Iris pigment epithelial cell (primary cell): ENCODE measurements around the genes COA4, GDPD5 and MOGAT2.

- RRBS: no CpG with 5 or more reads among the region's 55 CpGs
Measured at GRCh38 chr11:73876240-73877158, at the start of gene COA4. Gene COA4 (minus strand): TSS chr11:73876846.

GRCh38 chr11:74020418-74021203 lies 11.7 kb upstream of the UCP3 start:
- RRBS: no CpG with 5 or more reads among the region's 6 CpGs

- RRBS: no CpG with 5 or more reads among the region's 7 CpGs
Measured at GRCh38 chr11:74138354-74139225, 32.2 kb downstream of the C2CD3 start.

DNA sequence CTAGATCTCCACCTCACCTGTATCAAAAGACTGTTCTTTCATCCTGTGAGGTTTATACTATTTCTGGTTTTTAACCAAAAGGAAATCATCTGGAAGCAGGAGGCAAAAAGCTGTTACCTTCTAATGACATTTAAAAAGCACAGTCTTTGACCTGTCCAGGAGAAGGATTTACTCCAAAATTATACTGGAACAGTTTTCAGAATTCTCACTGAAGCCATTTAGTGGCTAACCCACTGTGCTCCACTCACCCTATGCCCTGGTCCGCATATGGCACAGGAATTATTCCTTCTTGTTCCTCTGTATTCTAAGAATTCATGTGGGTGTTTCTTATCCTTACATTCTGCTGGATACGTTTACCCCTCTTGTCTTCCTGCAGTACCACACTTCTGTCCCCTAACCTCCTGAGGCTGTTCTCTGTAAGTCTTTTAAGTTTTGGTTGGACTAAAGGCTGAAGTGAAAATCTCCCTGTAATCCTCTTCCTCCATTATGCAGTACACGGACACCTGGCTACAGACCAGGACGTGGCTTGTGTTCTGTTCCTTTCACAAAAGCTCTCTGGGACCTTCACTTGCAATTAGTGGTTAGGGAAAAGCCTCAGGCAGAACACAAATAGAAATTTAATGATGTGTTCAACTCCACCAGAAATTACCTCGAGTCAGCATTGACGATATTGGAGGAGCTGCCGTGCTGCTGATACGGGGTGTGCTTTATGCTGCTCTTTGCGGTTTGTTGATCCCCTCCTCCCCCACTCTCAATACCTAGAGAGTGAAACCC lies 48.7 kb downstream of the POLD3 start:
- RRBS: no CpG with 5 or more reads among the region's 9 CpGs

DNA sequence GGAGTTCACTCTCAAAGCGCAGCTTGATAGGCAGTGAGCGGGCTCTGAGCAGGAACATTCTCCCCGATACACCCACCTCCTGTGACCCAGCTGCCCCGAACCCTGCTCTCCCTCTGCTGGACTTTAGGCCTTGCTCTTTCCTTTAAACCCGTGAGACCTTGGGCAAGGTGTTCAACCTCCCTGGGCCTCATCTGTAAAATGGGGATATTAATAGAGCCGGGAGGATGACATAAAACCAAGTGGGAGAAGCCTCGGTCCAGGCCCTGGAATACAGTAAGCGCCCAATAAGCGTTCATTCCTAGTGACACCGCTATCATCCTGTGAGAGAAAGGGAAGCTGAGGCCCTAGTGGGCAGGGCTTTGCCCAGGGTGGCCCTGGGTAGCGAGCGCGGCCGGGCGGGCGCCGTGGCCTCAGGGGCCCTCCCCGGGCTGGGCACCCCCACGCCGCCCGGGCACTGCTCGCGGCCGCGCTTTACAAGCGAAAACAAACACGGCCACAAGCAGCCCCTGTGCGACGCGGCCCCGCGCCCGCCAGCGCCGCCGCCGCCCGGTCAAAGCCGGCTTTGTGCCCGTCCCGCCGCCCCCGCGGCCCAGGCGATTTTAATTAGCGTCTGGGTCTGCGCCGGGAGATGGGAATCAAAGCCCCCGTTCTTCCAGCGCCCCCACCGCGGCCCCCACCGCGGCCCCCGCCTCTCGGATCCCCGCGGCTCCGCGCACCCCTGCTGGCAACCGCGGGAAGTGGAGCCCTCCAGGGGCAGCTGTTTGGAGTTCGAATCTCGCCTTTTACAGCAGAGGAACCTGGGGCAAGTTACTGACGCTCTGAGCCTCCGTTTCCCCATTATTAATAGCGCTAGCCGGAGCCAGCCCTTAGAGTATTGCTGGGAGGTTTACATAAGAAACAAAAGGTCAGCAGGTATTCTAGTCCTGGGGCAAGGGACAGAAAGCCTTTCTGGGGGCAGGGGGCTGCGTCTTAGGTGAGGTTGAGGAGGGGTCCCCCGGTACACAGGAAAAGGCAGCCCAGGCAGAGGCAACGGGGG lies 47.9 kb downstream of the CHRDL2 start:
- RRBS: 3% methylated on average over 27 of the region's 71 CpGs

DNA sequence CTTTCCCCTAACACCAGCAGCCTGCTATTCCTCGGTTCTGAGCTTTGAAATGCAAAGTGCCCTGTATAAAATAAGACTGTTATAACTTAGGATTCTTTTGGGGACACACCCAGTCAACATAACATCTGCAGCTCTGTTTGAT lies 1.4 kb downstream of the RNF169 start:
- RRBS: no CpG with 5 or more reads among the region's 1 CpG

DNA sequence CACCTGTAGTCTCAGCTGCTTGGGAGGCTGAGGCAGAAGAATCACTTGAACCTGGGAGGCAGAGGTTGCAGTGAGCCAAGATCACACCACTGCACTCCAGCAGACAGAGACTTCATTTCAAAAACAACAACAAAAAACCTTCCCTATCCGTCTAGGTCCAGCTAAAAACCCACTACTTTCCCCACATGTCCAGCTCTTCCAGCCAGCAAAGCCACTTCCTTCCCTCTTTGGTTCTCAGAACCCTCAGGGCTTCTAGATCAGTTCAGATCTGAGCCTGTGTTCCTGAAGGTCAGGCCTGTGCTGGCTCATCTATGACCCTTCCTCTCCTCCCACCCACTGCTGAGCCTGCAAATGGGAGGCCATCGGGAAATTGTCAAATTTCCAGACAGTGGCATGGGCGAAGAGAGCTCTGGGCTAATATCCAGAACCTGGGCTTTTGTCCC lies 37.7 kb downstream of the SLCO2B1 start:
- RRBS: no CpG with 5 or more reads among the region's 3 CpGs

DNA sequence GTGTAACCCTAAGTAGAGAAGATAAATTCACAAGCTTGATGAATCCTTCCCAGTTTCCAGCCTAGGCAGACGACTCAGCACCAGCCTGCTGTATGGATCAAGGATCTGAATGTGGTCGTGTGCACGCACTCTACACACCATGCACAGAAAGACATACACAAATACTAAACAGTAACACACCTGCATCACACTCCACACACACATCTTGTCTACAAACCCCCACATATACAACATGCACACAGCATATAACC lies 45.9 kb downstream of the ARRB1 start:
- RRBS: no CpG with 5 or more reads among the region's 3 CpGs

DNA sequence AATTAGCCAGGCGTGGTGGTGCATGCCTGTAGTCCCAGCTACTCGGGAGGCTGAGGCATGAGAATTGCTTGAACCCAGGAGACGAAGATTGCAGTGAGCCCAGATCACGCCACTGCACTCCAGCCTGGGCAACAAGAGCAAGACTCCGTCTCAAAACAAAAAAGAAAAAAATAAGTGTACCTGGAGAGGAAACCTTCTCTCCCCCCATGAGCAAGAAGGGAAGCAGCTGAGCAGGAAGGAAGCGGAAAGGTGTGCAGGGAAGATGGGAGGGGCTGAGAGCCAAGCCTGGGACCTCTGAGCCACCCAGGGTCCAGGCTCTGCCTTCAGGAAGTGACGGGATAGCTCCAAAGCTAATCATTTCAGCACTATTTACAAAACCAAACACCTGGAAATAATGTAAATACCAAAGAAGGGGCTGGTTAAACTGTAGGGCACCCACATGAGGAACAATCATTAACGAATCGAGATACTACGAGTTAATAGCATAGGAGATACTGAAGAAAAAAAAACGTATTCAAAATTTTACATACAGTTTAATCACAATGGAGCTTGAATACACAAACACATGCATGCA lies 27.9 kb downstream of the ARRB1 start:
- RRBS: no CpG with 5 or more reads among the region's 11 CpGs

DNA sequence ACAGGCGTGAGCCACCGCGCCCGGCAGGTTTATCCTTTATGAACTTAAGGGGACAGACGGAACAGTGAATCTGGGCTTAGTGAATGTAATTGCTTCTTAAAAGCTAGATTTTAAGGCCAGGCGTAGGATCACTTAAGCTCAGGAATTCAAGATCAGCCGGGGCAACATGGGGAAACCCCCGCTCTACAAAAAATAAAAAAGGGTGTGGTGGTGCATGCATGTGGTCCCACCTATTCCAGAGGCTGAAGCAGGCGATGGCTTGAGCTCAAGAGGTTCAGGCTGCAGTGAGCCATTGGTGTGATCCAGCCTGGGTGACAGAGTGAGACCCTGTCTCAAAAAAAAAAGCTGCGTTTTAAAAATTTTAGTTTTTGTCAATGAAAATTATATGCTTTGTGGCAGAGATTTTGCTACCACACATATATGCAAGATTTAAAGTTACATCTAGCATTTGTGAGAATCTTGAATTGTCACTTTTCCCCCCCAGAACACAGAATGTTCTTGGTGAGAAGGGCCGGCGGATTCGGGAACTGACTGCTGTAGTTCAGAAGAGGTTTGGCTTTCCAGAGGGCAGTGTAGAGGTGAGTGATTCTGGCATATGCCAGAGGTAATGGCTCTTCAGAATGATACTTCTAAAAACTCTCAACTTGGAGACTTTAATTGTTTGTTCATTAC lies 2.0 kb downstream of the RPS3 start:
- RRBS: no CpG with 5 or more reads among the region's 13 CpGs

GRCh38 chr11:75525306-75526629 lies at the start of gene GDPD5:
Gene GDPD5 (minus strand): TSS chr11:75525941.
- RRBS: 2% methylated on average over 65 of the region's 140 CpGs

GRCh38 chr11:75562422-75563126 lies 521 bp downstream of the SERPINH1 start:
- RRBS: 0% methylated on average over 1 of the region's 23 CpGs

DNA sequence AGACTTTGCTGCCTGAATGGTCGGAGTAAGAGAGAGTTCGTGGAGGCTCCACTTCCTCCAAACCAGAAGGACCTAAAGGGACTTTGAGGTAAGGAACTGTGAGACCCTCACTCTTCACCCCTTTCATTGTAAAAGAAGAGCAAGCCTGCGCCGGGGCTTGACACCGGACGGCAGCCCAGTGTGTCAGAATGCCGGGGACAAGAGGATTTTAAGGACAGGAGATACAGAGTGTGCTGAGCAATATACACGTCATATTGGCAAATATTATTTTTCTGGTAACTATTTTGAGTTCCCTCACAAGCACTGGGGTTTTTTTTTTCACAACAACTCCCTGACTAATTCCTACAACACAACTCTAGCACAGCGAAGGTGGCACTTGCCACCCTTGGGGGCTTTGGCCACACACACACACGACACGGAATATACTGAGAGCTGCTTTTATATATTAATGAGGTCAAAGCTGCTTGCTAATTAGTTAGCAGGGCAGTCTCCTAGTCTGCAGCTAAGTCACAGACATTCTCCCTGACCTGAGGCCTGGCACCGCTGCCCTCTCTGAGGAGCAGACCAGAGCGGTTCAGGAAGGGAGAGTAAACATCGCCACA lies 42.3 kb downstream of the SERPINH1 start:
- RRBS: no CpG with 5 or more reads among the region's 14 CpGs

- RRBS: no CpG with 5 or more reads among the region's 7 CpGs
Measured at GRCh38 chr11:75717544-75718011, at the start of gene MOGAT2. Gene MOGAT2 (plus strand): TSS chr11:75717838.

GRCh38 chr11:75801655-75802251 lies 13.3 kb upstream of the UVRAG start:
- RRBS: no CpG with 5 or more reads among the region's 9 CpGs

GRCh38 chr11:75889975-75890243 lies 74.9 kb downstream of the UVRAG start:
- RRBS: no CpG with 5 or more reads among the region's 3 CpGs

GRCh38 chr11:75911471-75911781 lies 96.4 kb downstream of the UVRAG start:
- RRBS: no CpG with 5 or more reads among the region's 10 CpGs

GRCh38 chr11:76096404-76097012 lies 109.8 kb downstream of the WNT11 start:
- RRBS: no CpG with 5 or more reads among the region's 6 CpGs

DNA sequence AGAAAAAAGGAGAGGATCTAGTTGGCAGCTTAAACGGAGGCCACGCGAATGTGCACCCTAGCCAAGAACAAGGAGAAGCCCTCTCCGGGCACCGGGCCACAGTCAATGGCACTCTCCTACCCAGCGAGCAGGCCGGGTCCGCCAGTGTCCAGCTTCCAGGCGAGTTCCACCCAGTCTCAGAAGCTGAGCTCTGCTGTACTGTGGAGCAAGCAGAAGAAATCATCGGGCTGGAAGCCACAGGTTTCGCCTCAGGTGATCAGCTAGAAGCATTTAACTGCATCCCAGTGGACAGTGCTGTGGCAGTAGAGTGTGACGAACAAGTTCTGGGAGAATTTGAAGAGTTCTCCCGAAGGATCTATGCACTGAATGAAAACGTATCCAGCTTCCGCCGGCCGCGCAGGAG lies 65.3 kb downstream of the WNT11 start:
- RRBS: 83% methylated on average over 2 of the region's 18 CpGs

DNA sequence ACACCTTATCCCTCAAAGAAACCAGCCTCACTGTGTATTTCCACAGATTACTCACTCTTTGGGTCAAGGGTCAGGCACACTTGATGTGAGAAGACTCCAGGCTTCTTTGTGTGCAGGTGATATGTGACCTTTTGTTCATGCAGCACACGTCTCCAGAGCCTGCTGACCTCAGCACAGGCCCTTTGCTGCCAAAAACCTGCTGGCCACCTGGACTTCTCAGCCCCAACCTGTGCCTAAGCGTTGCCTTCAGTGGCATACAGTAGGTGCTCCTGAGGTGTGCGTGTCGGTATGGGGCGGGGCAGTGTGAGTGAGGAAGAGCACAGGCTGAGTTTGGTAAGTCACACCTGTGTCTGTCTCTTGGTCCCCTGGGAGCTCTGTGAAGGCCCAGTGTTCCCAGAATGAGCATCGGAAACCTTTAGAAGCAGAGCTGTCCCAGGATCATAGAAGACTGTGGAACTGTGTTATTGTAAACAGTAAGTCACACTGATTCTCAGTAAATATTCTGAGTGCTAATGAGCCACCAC lies 58.0 kb downstream of the WNT11 start:
- RRBS: no CpG with 5 or more reads among the region's 6 CpGs